PC-3 (cell line): ENCODE results near the genes TDRKH, KPRP, IVL and CHTOP.

DNA sequence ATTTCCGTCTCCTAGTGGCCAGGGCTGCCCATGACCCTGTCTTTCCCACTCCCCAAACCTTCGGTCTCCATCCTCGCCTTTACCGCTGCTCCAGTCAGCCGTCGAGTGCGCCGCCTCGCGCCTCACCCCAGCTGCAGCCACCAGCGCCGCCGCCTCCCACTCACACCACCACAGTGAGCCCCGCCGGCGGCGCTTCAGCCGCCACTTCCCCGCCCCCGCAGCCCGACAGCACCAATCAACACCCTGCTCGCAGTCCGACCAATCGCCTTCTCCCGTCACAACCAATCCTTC lies at the start of gene TDRKH:
TSS of gene TDRKH (minus strand) at position 179 of the 291 bp plus-strand sequence.
- RAMPAGE, long total RNA: start-site peak on the minus strand centred at position 164 of the sequence, 26 bp wide, 41 and 21 reads in 2 replicates

GRCh38 chr1:151834308-151834839 lies 2.8 kb upstream of the RORC start:
- RAMPAGE, long total RNA: no peak

GRCh38 chr1:151838983-151839338 lies 659 bp downstream of the C2CD4D start:
- RAMPAGE, long total RNA: no peak

DNA sequence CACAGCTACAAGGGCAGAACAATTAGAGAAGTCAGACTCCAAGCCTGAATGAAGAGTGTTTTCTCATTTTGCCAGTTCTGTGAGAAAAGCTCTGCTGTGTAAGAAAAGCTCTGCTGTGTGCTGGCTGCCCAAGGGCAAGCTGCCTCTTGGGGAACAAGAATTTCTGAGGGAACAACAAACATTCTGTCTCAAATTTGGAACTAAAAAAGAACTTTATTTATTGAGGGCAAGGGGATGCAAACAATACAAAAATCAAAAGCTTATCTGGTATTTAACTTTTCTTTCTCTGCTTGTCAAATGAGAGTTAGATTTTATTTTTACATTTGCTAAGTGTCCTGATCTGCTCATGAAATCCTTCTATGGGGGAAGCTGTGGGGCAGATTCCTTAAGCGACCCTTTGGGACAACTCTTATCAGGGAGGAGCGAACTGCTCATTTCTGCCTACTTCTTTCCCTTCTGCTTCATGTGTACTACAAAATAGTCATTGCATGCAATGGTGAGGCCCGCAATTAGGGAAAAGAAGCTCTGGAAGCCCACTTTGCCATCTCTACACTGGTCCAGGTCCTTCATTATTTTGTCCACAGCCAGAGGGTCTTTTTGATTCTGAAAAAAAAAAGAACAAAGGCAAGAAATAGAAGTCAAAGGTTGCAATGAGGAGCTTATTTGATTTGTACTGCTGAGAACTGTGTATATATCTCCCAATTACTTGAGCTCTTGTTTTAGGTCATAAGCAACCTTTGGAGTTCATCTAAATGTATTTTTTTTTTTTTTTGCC lies 10.8 kb downstream of the S100A10 start:
- RAMPAGE, long total RNA: no peak

DNA sequence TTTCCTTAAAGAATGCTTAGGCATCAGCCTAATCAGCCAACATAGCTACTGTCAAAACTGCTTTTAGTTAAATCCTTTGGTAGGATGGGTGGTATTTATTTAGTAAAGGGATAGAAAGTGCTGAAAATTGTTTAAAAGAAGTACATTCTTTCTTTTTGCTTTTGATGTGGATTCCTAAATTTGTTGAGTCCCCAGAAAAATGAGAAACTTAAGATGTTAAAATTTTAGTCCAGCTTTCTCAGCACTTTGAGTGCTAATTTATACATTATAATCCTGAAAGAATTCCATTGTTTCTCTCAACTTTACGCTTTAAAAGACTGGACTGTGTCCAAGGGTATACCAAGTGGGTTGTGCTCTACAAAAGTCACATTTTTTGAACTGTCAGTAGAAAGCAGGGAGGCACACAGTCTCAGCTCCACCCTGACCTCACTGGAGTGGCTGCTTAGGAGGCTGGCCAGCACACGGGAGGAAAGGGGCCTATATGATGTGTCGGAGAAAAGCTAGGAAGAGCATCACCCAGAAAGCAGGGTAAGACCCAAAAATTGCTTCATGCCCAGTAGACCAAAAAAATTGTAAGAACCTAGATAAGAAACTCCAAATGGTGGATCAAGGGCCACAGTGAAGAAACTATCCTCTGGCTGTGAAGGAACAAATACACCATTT lies 2.1 kb downstream of the S100A10 start:
- RAMPAGE, long total RNA: no peak

DNA sequence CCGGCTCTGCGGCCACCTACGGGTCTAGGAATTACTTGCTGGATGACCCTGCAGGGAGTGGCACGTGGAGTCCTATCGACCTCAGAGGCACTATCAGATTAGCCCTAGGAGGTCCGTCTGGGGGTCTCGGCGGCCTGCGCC lies 413 bp upstream of the S100A10 start:
- RAMPAGE, long total RNA: no peak

DNA sequence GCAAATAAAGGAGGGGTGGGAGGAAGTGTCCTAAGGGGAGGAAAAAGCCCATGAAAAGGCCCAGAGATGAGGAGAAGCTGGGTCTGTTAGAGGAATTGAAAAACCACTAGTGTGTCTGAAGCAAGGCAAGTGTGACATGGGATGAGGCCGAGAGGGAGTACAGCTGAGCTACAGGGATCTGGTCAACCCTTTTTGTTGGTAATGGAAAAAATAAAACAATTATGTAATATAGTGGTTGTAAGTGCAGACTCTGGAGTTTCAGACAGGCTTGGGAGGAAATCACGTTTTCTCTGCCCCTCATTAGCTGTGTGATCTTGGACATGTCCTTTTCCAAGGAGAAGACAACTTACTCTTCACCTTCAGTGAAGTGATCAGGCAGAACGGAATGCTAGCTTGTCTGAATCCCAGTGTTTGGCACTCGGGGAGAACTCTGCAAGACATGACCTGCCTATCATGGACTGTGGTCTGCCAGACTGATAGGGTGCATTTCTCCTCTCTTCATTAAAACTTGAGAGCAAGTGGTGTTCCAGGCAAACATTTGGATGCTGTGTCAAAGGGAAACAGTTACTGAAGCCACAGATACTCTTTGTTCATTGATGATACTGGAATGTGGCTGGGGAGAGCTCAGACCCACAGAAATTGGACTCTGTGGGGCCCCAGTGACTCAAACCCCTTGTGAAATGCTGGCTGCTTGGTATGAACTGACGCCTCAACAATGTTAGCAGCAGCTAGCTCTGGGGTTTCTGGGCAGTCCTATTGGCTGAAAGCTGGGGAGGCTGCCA lies 7.6 kb upstream of the S100A10 start:
- RAMPAGE, long total RNA: no peak

- RAMPAGE, long total RNA: no peak
Observed at GRCh38 chr1:152111368-152112064, 3.7 kb downstream of the TCHH start.

- RAMPAGE, long total RNA: no peak
Observed at GRCh38 chr1:152757785-152758089, at the start of gene KPRP. Gene KPRP (plus strand): TSS chr1:152758025.

DNA sequence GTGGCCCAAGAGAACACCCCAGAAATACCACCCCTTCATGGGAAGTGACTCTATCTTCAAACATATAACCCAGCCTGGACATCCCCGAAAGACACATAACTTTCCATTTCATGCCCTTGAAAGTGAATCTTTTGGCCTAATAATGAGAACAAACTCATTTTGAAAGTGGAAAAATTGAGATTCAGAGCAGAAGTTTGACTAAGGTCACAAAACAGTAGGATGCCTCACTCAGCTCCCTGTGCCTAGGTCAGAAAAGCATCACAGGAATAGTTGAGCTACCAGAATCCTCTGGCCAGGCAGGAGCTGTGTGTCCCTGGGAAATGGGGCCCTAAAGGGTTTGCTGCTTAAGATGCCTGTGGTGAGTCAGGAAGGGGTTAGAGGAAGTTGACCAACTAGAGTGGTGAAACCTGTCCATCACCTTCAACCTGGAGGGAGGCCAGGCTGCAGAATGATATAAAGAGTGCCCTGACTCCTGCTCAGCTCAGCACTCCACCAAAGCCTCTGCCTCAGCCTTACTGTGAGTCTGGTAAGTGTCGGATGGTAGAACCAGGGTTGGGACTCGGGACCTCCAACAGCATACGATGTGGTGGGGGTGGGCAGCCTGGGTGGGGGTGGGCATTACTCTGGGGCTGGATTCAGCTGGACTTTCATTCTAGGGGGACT lies at the start of gene IVL:
TSS of gene IVL (plus strand) at position 483 of the 663 bp plus-strand sequence.
- RAMPAGE, long total RNA: no peak

GRCh38 chr1:153344125-153344561 lies 4.5 kb downstream of the PGLYRP4 start:
- RAMPAGE, long total RNA: no peak

GRCh38 chr1:153488877-153489294 lies 28.4 kb upstream of the S100A7 start:
- RAMPAGE, long total RNA: no peak

- RAMPAGE, long total RNA: no peak
Observed at GRCh38 chr1:153506626-153507546, 28.9 kb downstream of the S100A6 start.

DNA sequence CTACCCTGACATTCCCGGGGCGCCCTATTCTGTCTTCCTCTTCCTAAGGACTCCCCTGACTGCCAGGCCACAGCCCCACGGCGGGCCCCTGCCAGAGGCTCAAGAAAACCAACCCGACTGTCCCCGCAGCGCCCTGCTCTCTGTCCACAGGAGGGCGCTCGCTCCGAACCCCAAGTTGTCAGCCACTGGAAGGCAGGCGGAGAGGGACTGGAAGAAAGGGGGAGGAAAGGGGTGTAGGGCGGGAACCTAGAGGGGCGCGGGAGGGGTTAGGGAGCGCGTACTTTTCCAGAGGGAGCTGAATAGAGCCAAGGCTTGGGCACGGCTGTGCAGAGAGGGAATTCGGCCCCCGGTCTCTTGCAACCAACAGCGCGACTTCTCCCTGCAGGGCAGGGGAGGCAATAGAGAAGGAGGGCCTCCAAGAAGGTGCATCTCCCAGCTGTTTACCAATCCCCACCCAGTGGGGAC lies 2.6 kb downstream of the S100A6 start:
- RAMPAGE, long total RNA: no peak

- RAMPAGE, long total RNA: no peak
Observed at GRCh38 chr1:153563709-153564057, 2.0 kb downstream of the S100A2 start.

DNA sequence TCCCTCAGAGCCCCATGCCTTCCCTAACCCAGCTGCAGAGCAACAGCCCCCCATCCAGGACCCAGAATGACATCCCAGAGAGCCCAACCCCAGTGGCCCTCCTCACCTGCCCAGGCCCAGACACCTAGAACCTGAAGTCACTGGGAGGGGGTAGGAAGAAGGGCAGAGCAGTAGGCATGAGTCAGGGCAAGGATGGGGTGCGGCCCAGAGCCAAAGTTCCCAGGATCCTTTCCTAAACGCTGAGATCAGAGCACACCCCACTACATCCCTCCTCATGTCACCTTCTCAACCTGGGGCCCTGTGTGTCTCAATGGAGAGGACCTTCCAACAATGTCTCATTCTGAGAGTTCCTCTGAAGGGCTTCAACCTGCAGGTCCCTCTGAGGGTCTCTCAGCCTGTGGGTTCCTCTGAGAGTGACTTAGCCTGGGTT lies 958 bp upstream of the S100A14 start:
- RAMPAGE, long total RNA: no peak

GRCh38 chr1:153633991-153634711 lies at the start of gene CHTOP:
Gene CHTOP (plus strand): TSS chr1:153634066.
- RAMPAGE, long total RNA: start-site peak on the plus strand at chr1:153634083-153634097, 54 and 81 reads in 2 replicates

GRCh38 chr1:153693325-153693889 lies 14.9 kb downstream of the NPR1 start:
- RAMPAGE, long total RNA: no peak

GRCh38 chr1:153707536-153707823 lies 20.4 kb upstream of the INTS3 start:
- RAMPAGE, long total RNA: no peak

GRCh38 chr1:153853554-153854097 lies 69.1 kb downstream of the GATAD2B start:
- RAMPAGE, long total RNA: no peak